Foreskin keratinocyte (primary cell): ENCODE data around the gene RAB33B.

- RAMPAGE, total RNA, result no peak
Measured at GRCh38 chr4:130023928-130024162, 927.9 kb downstream of the C4orf33 start.

GRCh38 chr4:131975789-131976493 lies 1173.2 kb upstream of the PCDH10 start:
- RAMPAGE, total RNA, result no peak

DNA sequence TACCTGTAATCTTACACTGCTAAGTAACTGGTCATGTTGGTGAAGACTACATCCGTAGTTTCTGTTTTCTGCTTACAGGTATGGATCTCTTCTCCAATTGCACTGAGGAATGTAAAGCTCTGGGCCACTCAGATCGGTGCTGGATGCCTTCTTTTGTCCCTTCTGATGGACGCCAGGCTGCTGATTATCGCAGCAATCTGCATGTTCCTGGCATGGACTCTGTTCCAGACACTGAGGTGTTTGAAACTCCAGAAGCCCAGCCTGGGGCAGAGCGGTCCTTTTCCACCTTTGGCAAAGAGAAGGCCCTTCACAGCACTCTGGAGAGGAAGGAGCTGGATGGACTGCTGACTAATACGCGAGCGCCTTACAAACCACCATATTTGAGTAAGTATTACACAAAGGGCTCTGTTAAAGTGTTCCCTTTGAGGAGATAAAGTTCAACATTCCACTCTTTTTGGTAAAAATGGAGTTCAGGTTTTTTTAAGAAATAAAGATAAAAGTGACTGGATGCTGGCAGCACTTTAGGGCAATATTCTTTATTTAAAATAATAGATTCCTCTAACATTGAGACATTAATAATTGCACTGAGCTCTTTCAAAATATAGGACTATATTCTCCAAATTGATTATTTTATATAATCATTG lies 13.9 kb downstream of the PCDH10 start:
- RAMPAGE, total RNA, result no peak

DNA sequence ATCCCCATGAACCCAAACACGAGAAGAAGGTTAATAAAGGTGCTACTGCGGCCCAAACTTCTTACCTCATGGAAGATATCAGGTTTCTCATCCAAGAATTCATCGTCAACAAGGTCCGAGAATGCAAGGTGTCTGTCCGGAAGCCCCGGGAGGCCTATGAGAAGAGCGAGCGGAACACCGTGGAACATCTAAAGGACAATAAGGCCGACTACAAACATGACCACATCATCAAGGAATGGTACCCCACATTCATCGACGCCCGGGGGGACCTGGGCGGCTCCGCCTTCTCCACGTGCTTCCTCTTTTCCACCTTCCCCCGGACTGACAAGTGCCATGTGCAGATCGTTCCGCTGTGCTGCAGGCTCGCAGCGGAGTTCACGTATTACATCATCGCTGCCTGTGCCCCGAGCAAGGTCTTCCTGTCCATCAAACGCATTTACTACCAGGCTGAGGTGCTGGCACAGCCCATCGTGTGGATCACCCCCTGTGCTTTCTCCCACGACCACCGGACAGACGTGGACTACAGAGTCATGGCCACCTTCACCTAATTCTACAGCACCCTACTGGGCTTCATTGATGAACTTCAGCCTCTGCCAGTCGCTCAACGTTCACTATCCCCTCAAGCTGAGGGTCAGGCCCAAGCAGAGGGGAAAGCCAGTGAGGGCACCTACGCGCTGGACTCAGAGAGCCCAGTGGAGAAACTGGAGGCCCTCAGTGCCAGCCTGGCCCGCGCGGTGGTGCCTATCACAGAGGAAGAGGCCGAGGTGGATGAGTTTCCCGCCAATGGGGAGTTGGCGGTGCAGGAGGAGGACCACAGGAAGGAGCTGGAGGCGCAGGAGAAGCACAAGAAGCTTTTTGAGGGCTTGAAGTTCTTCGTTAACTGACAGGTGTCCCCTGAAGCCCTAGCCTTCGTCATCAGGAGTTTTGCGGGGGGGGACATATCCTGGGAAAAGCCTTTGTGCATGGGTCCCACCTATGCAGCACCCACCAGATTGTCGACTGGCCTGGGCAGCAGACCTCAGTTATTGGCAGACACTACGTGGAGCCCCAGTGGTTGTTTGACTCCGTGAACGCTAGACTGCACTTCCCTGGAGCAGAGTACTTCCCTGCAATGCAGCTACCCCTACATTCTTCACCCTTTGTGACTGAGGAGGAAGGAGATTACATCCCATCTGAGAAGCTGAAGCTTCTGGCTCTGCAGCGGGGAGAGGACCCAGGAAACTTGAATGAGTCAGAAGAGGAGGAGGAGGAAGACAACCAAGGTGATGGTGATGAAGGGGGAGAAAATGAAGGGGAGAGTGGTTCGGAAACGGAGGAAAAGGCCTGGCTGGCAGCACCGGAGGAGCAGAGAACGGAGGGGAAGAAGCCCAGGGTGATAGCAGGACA lies 126.1 kb upstream of the PABPC4L start:
- RAMPAGE, total RNA, result no peak

GRCh38 chr4:138181233-138181529 lies 61.0 kb downstream of the SLC7A11 start:
- RAMPAGE, total RNA, result no peak

DNA sequence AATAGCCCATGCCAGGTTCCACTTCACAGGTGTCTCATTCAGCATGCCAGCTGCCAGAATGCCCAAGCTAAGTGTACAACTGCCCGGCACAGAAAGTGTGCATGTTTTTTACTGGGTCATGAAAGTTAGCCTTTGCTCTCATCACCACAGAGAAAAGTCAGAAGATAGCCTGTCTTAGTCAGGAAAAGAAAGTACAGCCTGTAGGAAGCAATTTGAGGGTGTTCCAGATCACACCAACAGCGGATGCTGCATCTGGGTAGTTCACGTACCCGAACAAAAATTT lies 818 bp downstream of the SLC7A11 start:
- RAMPAGE, total RNA, result no peak

DNA sequence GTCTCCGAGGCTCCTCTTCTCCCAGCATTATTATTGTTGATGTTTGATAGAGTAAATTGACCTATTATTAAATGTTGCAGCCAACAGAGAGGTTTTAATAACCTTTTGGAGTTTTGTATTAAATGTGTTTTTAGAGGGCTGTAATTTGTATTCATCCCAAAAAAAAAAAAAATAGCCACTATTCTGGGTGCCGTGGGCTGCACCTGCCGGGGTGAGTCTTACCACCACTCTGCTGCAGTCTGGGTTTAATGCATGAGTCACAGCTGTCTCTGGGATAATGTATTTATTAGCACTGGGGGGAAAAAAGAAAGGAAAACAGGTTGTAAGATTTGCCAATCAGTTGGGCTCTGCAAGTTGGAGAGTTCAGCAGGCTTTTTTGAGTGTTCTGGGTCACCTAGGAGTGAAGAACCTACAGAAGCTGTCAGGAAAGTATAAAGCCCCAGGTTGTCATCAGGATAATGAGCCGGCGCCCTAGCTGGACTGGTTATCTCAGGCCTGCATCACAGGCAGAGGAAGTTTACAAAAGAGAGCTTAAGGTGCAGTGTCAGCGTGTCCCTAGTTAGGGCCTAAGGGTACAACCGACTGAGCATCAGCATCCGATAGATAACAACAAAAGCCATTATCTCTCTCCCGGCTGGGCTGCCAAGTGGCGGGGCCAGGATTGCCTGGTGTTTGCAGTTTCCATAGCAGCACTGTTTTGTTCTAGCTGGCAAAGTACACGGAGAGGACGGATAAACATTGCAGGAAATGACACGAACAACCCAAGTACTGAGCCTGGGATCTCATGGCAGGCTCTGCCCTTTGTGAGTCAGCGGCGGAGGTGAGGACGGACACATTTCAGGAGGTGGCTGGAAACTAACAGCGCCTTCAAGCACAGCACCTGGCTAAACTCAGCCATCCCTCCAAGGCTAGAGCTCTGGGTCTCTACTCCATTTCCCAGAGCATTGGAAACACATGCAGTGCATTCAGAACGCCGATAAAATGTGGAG lies 104.8 kb upstream of the NOCT start:
- RAMPAGE, total RNA, result no peak

DNA sequence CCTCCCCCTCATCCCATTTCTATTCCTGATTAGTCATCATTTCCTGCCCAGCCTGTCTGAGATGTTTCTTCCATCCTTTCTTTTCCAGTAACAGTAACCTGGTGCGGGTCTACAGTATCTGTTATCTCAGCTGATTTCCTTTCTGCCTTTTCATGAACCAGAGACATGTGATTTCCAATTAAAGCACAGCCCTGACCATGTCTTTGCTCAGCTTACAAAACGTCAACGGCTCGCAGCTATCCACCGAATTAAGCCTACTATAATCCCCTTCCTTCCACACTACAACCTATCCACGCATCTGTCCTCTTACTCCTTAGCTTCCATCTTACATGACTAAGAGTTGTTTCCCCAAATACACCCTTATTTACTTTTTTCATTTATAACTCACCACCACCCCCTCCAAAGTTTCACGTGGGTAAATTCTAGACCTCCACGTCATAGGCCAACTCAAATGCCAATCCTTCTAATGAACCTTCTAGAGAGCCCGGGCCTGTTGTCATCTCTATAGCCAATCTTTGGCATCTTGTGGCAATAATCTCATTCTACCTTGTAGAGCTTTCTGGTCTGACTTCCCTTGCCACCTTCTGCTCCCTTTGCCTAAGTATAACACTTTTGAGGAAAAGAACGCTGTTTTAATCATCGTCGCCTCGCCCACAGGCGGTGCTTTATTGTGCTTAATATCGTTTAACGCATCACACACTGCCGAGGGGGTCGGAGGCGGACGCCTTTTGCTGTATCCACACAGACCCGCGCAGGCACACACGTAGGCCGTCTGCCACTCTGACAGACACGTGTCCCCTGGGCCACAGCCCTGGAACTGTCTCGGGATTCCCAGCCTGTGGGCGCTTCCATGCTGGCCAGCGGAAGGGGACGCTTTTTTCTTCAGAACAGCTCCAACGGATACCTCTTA lies 661 bp upstream of the NOCT start:
- RAMPAGE, total RNA, result no peak

- RAMPAGE, total RNA, result no peak
Measured at GRCh38 chr4:139019237-139020113, 3.9 kb downstream of the NOCT start.

DNA sequence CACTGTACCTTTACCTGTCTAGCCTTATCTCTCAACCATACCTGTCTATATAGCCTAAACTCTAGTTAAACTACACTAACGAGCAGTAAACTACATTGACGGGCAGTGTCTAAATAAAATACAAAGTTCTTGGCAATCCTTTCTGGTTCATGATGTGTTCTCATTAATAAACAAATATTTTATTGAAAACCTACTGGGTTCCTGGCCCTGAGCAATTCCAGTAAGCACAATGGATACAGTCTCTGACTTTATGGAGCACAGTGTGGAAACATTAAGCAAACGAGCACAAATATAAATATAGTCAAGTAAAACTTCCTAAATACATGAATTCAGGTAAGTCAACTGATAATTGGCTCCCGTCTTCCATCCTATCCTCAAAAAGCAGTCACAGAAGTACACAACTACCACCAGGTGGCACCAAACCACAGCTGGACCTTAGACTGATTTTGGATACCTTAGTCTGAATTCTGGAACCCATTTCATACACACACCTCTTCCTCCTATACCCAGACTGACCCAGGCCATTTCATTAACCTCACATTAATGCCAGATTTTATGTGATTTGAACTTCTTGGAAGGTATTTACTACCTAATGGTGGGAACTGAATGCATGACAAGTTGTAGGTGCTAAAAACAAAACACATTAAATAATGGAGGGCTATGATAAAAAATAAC lies 77.7 kb downstream of the ELF2 start:
- RAMPAGE, total RNA, result no peak

GRCh38 chr4:139164639-139165515 lies 12.1 kb downstream of the ELF2 start:
- RAMPAGE, total RNA, result no peak

- RAMPAGE, total RNA, result no peak
Measured at GRCh38 chr4:139168185-139168821, 8.7 kb downstream of the ELF2 start.

DNA sequence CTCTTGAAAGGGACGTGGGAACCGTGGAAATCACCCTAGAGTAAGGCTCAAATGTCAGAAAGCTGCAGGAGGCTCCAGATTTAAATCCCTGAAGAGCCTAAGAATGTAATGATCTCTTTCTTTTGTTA lies 1.6 kb upstream of the ELF2 start:
- RAMPAGE, total RNA, result no peak

- RAMPAGE, total RNA, result no peak
Measured at GRCh38 chr4:139213997-139214737, 37.1 kb upstream of the ELF2 start.

GRCh38 chr4:139361613-139362081 lies 59.4 kb upstream of the NDUFC1 start:
- RAMPAGE, total RNA, result no peak

GRCh38 chr4:139410237-139410877 lies 43.6 kb upstream of the RAB33B start:
- RAMPAGE, total RNA, result no peak

DNA sequence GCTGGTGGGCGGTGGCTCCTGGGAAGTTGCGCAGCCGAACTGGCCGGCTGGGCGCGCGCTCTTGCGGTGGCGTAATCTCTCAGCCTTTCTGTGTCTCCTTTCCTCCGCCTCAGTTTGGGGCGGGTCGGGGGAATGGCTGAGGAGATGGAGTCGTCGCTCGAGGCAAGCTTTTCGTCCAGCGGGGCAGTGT lies at the start of gene RAB33B:
RAB33B (plus strand) TSS at position 58 of the 190 bp plus-strand sequence.
- RAMPAGE, total RNA, result no peak

GRCh38 chr4:139461089-139461604 lies 7.2 kb downstream of the RAB33B start:
- RAMPAGE, total RNA, result no peak

GRCh38 chr4:139557620-139558295 lies 1.7 kb upstream of the SETD7 start:
- RAMPAGE, total RNA, result no peak

DNA sequence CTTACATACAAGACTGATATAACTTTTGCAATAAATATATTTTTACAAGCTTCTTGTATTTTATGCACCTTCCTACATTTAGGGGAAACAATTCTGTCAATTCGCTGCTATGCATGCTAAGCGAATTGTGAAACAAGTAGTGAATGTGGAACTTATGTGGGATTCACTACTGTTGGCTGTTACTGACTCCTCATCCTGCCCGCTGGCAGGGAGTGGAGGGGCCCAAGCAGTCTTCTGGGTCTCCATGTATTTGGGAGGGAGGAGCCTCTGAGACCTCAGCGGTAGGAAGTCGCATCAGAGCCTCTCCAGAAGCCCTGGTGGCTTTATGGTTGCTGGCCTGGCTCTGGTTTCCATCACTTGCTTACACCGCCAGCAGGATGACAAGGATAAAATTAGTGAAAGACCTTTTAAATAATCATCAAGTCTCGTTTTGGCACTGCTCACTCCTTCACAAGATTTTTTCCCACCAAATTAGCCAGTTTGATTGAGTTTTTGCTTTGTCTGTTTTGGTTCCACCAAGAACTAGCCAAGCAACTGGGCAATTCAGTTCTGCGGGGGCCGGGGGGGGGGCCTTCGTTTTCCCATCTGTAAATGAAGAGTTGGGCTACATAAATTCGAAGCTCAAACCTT lies 3.8 kb upstream of the SETD7 start:
- RAMPAGE, total RNA, result no peak